Psoas muscle (tissue), 2 donors: ENCODE data around the genes LRBA, FHIP1A, GATB and TRIM2.

DNA sequence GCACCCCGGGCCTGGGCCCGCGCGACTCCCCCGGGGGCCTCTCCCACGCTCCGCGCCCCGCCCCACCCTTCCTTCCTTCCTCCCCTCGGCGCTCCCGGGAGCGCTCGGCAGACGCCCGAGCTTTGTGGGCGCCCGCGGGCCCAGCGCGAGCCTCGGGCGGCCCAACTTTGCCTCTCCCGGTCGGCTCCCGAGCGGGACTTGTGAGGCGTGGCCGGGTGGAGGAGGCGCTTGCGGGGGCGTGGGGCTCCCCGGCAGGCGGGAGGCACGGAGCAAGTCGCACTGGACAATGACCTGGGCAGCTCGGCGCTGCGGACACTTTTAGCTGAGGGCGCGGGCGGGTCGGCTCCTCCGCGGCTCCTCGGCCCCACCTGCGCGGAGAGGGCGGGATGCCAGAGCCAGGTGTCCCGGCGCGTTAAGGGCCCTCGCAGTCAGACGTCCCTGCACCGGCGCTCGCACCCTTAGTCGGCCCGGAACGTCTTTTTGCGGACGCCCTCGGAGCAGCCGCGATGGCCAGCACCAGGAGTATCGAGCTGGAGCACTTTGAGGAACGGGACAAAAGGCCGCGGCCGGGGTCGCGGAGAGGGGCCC, 371 bp downstream of the DCLK2 start:
- PRO-cap, 2 experiments: peak in 1 of 2 experiments; most common plus-strand start position 282 of the sequence (in 1); most common minus-strand start position 202 of the sequence (in 1)

GRCh38 chr4:150150599-150151089, 72.4 kb downstream of the DCLK2 start:
- PRO-cap, 2 experiments: no peak in any of the 2 experiments

DNA sequence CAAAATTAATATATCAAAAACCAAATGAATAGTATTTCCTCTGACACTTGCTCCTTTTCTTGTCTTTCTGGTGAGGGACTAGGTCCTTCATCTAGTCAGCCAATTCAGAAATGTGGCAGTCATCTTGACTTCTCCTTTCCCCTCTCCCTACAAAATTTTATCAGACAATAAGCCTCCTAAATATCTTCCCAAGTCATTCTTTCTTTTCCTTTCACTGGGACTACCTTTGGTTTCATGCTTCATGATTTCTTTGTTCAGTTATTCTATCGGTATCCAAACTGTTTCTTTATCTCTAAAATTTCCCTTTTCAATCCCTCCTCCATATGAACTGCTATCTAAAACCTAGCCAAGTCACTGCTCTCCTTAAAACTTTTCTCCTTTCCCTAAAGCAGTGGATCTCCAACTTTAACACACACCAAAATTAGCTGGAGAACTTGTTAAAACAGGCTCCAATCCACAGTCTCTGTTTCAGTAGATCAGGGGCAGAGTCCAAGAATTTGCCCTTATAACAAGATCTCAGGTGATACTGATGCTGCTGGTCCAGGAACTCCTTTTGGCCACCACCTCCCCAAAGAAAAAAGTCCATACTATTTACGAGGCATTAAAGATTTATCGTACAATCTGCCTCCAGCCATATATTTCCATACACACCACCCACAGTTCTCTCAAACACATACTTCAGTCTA, 219.7 kb upstream of the MAB21L2 start:
- PRO-cap, 2 experiments: no peak in any of the 2 experiments

DNA sequence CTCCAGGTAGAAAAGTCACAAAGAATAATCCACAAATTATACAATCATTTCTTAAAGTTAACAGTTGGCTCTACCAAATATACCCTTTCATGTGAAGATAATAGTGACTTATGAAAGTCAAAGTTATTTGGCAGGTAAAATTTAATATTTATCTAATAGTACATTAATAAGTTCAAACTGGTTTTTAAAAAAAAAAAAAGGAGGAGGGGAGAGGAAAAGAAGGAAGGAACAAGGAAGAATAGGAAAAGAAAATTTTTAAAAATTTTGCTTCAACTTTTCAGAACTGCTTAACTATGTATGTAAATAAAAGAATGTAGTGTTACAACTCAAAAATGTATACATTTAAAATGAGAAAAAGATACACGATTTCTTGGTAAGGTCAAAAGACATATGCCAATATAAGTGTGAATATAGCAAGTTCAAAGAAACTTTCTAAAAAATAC, 6.0 kb upstream of the MAB21L2 start:
- PRO-cap, 2 experiments: no peak in any of the 2 experiments

DNA sequence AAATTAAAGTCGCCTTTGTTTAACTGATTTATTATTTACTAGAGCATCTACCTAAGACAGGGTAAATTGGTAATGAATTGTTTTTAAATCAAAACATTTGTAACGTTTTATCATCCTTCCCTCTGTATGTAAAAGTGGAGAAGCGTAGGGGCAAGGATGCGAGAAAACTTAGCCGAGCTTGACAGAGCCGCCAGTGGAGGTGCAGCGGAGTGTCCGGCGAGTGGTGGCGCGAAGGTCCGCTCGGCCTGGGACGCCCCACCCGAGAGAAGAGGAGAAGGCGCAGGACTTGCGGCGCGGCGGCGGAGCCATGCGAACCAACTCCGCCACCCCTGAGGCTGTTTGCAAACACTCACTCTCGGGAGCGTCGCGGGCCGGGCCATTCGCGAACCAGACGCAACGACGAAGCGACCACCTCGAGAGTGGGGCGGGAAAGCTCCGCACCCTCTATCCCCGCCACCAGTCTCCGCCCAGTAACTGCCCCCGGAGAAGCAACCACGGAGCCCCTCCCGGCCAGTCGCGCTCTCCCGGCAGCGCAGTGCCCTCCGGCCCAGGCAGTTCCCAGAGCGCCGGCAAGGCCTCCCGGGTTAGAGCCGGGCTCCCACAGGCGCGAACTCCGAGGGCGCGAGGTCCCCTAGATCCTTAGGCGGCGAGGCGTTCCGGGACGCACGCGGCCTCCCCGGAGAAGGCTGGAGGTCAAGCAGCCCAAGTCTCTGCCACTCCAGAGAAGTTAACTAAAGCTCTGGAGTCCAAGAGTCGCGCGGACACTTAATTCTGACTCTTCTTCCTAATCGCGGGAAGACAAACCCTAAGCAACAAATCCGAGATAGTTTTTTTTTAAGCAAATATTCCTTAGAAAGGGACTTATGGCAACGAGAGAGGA, 2.2 kb upstream of the MAB21L2 start:
- PRO-cap, 2 experiments: no peak in any of the 2 experiments

GRCh38 chr4:150582911-150583767, 1.2 kb downstream of the MAB21L2 start:
- PRO-cap, 2 experiments: no peak in any of the 2 experiments

- PRO-cap, 2 experiments: peak in 1 of 2 experiments; most common plus-strand start chr4:151015385 (in 1); most common minus-strand start chr4:151015282 (in 1)
These were observed at the start of gene LRBA for GRCh38 chr4:151014872-151015508. Gene LRBA, minus strand, starts transcription at chr4:151015284.

DNA sequence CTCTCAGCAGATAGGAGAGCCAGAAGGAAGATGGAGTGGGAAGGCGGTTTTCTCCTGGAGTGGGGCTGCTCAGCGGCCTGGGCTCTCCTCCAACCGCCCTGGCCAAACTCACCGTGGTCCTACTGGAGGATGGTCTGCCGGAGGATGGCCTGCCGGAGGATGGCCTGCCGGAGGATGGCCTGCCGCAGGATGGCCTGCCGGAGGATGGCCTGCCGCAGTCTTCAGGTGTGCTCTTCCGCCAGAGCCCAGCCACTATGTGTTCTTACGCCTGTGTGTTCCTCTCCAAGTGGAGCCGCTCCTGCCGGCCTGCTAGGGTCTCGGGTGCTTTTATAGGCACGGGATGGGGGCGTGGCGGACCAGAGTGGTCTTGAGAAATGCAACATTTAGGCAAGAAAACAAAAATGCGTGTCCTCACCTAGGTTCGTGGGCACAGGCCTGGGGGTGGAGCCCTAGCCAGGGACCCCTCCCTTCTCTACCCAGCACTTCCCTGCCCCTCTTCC, 34.2 kb upstream of the LRBA start:
- PRO-cap, 2 experiments: no peak in any of the 2 experiments

DNA sequence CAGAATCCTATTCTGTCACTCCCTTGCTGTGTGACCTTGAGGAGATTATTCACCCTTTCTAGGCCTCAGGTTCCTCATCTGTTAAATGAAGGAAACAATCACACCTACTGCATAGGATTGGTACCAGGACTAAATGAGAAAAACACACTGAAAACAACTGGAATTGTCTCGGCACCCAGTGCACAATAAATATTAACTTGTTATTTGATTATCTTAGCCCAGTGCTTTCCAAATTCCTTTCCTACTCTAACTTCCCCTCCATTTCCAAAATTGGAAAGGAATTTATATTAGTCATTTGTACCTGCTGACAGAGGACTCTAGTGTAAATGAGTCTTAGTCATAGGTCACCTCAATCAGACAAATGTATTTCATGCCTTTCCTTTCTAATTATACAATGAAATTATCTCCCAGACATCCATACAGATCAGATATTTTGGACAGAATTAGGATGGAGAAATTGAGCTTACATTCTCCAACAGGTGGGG, 10.2 kb downstream of the SH3D19 start:
- PRO-cap, 2 experiments: no peak in any of the 2 experiments

DNA sequence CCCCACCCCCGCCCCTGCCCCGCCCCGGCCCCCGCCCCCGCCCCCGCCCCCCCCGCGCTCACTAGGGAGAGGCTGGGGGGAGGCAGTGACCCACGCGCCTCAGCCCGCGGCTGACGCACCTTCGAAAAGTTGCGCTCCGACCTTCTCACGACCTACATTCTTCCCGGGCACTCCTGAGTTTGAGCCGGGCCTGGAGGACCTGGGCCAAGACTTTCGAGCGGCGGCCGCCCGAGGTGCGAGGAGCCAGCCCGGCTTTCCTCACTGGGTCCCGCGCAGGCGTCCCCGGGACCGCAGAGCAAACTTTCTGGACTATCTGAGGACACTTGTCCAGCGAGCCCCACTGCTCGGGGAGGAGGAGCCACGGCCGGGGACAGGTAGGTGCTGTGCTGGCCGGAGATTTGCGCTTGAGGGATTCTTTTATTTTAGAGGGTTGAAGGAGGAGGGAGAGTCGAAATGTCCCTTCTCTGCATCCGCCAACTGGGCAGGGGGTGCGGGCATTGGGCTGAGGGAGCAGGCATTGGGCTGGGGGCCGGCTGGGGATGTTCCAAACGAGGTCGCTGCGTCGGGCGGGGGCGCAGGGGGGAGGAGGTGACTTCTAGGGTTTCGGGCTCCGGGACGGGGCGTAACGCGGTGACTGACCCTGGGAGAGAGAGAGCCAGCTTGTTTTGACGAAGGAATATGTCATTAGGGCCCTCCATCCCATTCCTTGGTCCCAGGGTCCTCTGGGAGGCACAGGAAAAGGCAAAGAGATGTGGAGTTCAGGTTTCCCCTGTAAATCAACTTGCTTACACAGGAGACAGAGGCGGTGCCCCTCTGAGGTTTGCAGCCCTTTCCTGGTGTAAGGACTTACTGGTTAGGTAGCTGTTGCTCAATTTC, at the start of gene FHIP1A:
Gene FHIP1A, plus strand, starts transcription at position 85 of the 876 bp plus-strand sequence.
- PRO-cap, 2 experiments: peak in 2 of 2 experiments; most common plus-strand start position 170 of the sequence (in 1)

DNA sequence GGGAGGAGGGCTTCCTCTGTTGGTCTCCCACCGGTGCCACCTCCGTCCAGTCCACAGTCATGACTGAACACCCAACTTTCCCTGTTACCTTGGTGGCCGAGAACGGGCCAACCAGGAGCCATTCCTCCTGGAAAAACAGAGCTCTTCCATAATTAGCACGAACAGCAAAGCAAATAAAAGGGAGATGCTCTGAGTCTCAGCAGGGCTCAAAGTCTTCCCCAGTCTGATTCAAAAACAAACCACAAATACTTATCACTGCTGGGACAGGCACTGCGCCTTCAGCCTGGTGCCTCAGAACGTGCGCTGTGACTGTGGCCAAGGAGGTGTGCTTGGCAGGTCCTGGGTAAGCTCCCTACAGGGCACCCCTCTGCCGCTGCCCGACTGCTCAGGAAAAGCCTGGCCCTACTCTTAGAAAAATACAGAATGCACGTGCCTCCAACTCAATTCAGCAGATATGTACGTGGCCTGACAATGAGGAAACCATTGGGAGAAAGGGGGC, 87.0 kb downstream of the GATB start:
- PRO-cap, 2 experiments: no peak in any of the 2 experiments

GRCh38 chr4:151687831-151688527, 72.8 kb downstream of the GATB start:
- PRO-cap, 2 experiments: no peak in any of the 2 experiments

DNA sequence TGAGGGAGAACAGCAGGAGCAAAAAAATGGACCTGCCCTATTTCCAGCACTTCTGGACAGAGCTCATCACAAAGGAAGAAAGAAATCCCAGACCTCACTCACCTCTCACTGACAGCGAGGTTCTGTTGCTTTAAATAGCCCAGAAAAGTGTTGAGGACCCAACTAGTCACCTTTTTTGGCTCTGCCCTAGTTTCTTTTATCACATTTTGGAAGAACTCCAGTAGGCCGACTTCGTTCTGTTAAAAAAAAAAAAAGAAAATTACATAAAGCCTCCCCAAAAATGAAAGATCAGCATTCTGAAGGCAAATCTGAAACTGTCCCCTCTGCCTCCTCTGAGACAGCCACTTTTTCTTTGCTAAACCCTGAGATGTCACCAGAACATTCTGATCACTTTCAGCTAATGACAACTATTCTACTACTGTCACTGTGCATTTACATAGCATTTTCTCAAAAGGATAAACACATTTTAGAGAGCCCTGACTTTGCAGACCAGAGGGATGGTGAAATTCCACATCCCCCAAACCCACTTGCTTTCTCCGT, 72.2 kb downstream of the GATB start:
- PRO-cap, 2 experiments: no peak in any of the 2 experiments

DNA sequence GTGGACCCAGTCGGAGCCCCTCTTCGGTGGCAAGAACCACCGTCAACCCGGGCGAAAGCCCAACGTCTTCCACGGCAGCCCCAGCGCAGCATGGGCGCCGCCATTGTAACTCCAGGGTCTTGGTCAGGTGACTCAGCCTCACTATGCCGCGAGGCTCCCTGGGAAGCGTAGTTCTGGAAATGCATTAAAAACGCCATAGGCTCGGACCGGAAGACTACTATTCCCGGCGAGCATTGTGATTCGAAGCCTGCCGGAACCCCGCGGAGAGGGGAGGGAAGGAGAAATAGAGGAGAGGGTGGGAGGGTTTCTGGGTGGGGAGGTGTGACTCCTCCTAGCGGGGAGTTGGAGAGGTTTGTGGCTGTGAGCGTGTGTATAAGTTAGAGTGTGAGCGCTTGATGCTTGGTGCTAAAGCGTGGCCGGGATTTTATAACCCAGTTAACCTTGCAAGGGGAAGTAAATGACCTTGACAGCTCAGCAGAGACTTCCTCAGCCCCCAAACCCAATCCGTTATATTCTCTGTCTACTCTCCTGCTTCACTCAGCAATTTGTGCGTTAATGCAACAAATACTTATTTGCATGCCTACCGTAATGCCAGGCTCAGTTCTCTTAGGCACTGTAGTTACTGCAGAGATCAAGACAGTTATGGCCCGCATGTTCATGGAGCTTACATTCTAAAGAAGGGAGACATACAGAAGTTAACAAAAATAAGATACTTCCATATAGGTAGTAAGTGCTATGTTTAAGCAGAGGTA, at the start of gene GATB:
Gene GATB, minus strand, starts transcription at position 129 of the 752 bp plus-strand sequence.
- PRO-cap, 2 experiments: peak in 2 of 2 experiments; most common plus-strand start position 322 of the sequence (in 2); most common minus-strand start position 121 of the sequence (in 1)

DNA sequence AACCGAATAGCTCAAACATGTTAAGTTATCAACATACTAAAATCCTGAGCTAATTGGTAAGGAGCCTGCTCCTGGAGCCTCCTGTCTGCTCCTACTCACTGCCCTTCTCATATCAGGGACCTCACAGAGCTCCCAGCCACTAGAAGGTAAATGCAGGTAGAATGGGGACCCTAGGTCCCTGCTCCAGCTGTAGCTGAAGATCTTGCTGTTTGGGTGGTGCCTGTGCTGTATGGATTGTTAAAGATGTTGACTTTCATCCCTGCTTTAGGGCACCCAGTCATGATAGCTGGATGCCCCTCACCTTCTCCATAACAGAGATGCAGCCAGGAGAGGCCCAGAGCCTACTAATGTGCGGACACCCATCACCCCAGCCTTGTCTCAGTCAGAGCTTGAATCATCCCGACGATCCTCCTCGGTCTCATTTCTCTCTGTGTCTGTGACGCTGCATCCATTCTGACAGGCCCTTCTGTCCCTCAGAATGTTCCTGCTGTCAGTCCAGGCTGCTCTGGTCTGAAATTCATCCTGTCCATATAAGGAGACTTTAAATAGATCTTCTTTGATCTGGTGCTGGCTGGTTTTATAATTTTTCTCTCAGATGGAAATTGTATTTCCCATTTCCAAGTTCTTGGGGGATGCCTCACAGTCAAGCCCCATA, 341.7 kb upstream of the GATB start:
- PRO-cap, 2 experiments: no peak in any of the 2 experiments

- PRO-cap, 2 experiments: no peak in any of the 2 experiments
These were observed 21.3 kb downstream of the FBXW7 start for GRCh38 chr4:152514601-152514939.

DNA sequence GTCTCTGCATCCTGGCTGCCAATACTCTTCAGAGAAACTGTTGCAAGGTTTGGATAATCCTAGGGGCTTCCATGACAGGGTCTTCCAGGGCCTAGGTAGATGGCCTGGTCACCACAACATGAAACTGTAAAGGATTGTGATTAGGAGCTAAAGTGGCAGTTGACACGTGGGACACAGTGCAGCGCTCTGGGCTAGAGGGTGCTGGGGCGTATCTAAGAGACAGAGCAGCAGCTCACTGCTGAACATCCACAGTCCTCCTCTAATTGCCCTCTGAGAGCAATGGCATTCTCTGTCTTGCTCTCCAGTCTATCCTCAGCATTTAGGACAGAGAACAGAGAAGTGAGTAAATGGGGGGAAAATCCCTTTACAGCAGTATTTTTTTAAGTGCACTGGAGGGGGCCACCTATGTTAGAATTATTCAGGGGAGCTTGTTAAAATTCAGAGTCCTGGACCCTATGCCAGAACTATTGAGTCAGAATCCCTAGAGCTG, 4.1 kb upstream of the TMEM154 start:
- PRO-cap, 2 experiments: no peak in any of the 2 experiments

GRCh38 chr4:152850260-152850839, 70.6 kb downstream of the ARFIP1 start:
- PRO-cap, 2 experiments: peak in 1 of 2 experiments; most common plus-strand start chr4:152850656 (in 1)

GRCh38 chr4:153204048-153204334, 252 bp upstream of the TRIM2 start:
- PRO-cap, 2 experiments: no peak in any of the 2 experiments

GRCh38 chr4:153204335-153205504, at the start of gene TRIM2:
Gene TRIM2, plus strand, starts transcription at chr4:153204443.
- PRO-cap, 2 experiments: no peak in any of the 2 experiments